SK-MEL-5 (cell line): ENCODE data around the genes GALNT4 and EPYC.

DNA sequence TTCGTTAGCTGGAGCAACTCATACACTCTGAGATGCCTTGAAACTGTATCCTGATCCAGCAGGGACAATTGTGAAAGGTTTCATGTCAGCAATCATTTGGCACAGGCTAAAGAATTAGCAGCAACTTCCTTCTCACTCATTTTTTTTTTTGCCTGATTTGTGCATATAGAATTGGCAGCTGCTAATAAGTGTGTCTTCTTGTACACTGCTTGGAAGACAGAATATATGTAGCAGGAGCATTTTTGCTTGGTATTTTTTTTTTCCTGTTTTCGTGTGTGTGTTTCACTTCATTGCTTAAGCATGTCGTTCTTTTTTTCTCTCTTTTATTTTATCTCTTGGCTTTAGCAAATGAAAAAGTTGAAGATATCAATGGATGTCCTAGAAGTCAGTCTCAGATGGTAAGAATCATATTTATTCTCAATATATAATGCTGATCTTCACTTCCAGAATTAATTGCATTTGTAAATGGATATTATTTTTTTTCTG, 110.1 kb downstream of the NAV3 start:
RAMPAGE:
- cytosol, long total RNA: no peak
- long total RNA: no peak
- nucleus, long total RNA: no peak

DNA sequence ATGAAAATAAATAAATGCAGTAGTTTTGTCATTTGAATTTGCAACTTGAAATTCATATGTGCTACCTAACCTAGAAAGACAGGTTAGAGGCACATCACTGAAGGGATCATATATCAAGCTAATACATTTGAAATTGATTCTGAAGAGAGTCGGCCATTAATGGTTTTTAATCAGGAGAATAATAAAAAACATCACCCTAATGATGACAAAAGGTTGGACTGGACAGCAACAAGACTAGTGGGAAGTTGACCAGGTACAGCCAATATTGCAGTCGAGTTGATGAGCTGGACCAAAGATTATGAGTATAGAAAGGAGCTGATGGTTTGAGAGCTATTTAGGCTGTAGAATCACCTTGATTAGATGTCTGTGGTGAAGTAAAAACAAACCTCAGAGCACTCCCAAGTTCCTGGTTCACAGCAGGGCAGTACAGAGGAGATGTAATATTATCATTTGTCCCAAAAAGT, 286.8 kb downstream of the SYT1 start:
RAMPAGE:
- cytosol, long total RNA: no peak
- long total RNA: no peak
- nucleus, long total RNA: no peak

DNA sequence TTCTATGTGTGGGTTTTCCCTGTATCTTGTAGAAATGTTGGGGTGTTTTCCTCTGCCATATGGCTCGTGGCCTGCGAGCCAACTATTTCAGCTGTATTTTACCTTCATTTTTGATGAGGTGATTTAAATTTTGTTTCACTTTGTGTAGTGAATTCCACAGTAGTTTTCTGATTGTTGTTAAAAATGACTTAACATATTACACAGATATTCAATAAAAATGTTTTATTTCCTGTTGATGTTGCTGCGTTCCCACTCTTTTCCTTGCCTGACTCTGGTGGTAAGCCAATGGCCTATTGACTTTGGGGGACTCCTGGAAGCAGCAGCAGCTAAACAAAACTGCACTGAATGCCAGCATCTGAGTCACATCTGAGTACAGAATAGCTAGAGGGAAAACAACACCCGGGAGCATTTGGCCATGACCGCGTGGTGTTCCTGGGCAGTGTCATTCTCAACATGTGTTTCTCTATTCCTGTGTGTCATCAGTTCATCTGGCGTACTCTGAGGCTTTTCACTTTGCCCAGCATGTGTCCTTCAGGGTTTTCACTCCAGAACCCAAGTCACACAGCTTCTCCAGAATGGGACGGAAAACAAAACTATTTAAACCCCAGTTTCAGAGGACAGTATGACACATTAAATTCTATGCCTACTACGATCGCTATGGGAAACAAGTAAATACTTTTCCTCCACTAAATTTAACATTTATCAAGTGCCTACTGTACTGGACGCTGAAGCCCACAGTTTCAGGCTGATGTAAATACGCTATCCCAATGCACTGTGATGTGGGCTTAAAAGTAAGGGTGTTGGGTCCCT, 238.8 kb downstream of the PAWR start:
RAMPAGE:
- cytosol, long total RNA: no peak
- long total RNA: no peak
- nucleus, long total RNA: no peak

DNA sequence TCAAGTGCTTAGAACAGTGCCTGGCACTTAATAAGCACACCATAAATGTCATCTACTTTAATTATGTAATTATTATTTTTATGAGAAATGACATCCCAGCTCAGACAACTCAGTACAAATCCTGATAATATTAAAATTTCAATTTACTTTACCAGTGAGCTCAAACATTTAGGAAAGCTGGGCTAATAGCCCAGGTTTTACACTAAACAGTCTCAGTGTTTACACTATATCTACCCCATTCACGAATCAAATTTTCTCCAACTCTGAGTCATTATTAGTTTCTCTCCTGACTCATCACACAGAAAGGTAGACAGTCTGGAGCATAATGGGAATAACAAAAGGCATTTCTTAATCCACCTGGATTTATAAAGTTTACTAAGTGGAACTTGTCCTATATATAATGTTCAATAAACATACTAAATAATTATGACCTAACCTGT, 5.7 kb downstream of the PAWR start:
RAMPAGE:
- cytosol, long total RNA: no peak
- long total RNA: no peak
- nucleus, long total RNA: no peak

DNA sequence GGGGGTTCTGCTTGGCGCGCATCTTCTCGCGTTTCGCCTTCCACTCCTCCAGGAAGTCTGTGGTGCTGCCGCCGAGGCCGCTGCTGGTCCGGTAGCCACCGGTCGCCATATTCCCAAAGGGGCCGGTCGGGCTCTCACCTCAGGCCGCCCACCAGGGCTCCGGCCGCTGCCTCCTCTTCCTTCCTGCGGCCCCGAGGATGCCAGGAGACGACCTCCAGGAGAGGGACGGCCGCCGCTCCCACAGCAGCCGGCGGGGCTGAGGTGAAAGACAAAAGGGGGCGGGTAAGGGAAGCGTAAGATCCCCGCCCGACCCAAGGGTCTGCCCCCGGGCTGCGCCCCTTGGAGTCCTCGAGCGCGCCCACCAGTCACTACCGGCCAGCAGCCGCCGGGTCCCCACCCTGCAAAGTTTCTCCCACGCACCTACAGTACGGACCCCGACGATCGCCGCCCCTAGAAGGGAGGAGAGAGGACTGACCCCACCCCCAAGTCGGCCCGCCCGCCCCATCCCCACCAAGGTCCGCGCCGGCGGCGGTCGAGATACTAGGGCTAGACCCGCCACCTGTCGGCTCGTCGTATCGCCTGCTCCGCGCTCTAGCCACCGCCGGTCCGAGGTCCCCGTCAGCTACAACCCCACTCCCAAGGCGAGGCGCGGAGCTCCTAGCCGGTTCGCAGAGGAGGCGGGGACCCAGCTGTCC, 481 bp downstream of the PAWR start:
RAMPAGE:
- cytosol, long total RNA: no peak
- long total RNA: no peak
- nucleus, long total RNA: start-site peak on the minus strand centred at position 434 of the sequence, 70 bp wide, 30 and 18 reads in 2 replicates

GRCh38 chr12:83150531-83150932, 463.8 kb downstream of the TMTC2 start:
RAMPAGE:
- cytosol, long total RNA: no peak
- long total RNA: no peak
- nucleus, long total RNA: no peak

DNA sequence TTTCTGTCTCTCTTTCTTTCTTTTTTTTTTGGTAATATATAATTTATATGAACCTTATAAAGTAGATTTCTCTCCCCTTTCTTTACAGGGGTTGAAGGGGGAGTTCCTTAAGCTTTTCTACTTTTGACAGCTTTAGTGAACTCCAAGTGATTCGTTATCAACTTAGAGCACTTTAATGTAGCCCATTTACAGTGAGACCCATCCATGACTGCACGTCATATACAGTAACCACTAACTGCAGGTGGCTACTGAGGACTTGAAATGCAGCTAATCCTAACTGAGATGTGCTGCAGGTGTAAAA, 528 bp downstream of the LRRIQ1 start:
RAMPAGE:
- cytosol, long total RNA: no peak
- long total RNA: no peak
- nucleus, long total RNA: no peak

RAMPAGE:
- cytosol, long total RNA: no peak
- long total RNA: no peak
- nucleus, long total RNA: no peak
Observed at GRCh38 chr12:87661880-87662339, 367.3 kb downstream of the C12orf50 start.

GRCh38 chr12:88036251-88037159, 1.2 kb downstream of the C12orf29 start:
RAMPAGE:
- cytosol, long total RNA: no peak
- long total RNA: no peak
- nucleus, long total RNA: no peak

DNA sequence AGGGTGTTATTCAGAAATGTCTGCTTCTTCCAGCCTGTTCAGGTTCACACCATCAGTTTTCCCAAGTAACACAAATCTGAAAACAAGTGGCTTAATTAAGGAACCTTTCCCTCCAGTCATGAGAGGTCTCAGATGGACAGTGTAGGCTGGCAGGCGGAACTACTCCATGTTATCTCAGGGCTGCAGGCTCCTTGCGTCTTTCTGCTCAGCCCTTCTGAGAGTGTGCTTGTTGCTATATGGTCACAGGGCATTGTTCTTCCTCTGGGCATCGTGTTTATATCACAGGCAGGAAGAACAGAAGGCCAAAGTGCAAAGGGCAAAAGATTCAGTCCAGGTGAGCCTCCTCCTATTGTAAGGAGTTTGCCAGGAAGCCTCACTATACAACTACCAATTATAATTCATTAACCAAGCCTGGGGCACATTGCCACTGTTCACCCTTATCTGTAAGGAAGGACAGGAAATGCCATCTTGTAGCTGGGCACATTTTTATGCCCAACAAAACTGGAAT, 195.4 kb upstream of the KITLG start:
RAMPAGE:
- cytosol, long total RNA: no peak
- long total RNA: no peak
- nucleus, long total RNA: no peak

RAMPAGE:
- cytosol, long total RNA: no peak
- long total RNA: no peak
- nucleus, long total RNA: no peak
Observed at GRCh38 chr12:89098636-89099270, 253.5 kb downstream of the DUSP6 start.

DNA sequence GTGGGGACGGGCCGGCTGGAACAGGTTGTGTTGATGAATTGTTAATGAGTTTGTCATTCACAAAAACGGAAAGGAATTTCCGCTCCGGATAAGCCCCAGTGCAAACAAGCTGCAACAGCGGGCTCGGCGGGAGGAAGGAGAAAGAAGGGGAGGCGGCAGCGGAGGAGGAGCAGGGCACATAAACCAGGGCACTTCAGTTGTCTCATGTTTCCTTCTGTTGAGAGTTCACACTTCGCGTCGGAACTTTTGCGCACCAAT, 203 bp upstream of the DUSP6 start:
RAMPAGE:
- cytosol, long total RNA: no peak
- long total RNA: no peak
- nucleus, long total RNA: no peak

GRCh38 chr12:89493629-89494080, 30.9 kb downstream of the GALNT4 start:
RAMPAGE:
- cytosol, long total RNA: no peak
- long total RNA: no peak
- nucleus, long total RNA: no peak

DNA sequence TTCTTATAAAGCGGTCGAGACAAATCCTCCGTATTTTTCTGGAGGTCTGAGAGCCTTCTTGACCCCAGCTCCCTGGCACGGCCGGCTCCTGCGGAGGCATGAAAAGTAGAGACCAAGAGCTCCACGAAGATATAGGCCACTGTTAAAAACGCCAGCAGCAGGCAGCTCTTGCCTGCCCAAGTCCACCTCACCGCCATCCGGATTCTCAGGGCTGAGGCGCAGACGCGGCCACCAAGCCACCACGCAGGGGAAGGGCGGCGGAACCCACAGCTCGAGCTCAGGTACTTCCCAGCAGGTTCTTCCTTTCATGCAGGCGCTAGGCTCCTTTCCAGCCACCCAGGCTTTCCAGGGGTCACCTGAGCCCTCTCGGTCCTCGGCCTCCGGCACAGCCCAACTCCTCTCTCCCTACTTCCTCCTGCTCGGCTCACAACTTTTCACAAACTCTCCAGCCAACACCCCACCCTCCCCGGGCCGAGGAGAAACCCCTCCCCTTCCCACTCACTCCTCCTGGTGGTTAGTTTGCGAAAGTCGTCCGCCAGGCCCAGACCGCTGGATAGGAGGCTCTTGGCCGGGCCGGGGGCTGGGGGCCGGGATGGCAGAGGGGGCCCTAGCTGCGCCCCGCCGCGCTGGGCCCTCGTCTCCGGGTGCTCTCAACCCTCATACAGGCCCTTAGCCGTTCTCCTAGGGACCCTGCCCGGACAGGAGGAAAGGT, at the start of gene GALNT4:
GALNT4 (minus strand) TSS at position 444 of the 712 bp plus-strand sequence.
RAMPAGE:
- cytosol, long total RNA: start-site peak on the minus strand centred at position 437 of the sequence, 63 bp wide, 27 and 46 reads in 2 replicates
- long total RNA: no peak
- nucleus, long total RNA: start-site peak on the minus strand centred at position 416 of the sequence, 116 bp wide, 34 and 10 reads in 2 replicates

GRCh38 chr12:89666954-89667734, 41.5 kb downstream of the ATP2B1 start:
RAMPAGE:
- cytosol, long total RNA: no peak
- long total RNA: no peak
- nucleus, long total RNA: no peak

DNA sequence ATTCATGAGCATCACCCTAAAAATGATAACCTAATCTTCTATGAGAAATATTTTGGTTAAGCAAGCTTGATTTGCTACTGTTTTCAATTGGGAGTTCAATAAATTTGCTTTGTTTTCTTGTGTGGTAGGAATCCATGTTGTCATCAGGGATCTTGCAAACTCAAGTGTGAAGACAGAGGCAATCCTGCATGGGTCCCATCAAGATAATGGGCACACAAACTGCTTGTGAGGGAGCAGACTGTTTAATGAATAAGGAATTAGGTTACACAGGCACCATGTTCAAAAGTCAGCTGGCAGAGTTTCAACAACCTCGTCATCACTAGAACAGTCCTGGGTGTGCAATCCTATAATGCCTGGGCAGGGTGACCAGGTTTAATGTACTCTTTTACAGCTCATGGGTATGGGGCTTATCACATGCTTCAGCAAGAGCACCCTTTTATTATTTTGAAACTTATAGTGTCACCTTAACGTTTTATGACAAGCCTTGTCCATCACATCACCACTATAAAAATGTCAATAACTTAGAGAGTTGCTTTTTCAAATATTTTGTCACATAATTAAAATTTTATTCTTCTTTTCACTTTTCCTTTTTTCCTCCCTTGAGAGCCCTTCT, 252.0 kb upstream of the ATP2B1 start:
RAMPAGE:
- cytosol, long total RNA: no peak
- long total RNA: no peak
- nucleus, long total RNA: no peak

GRCh38 chr12:90980028-90980333, 24.8 kb downstream of the EPYC start:
RAMPAGE:
- cytosol, long total RNA: no peak
- long total RNA: no peak
- nucleus, long total RNA: no peak

GRCh38 chr12:91004745-91005364, at the start of gene EPYC:
Gene EPYC, minus strand, starts transcription at chr12:91004972.
RAMPAGE:
- cytosol, long total RNA: no peak
- long total RNA: no peak
- nucleus, long total RNA: no peak

RAMPAGE:
- cytosol, long total RNA: no peak
- long total RNA: no peak
- nucleus, long total RNA: no peak
Observed at GRCh38 chr12:91138284-91138910, 27.1 kb upstream of the LUM start.

GRCh38 chr12:91180447-91180959, 2.1 kb downstream of the DCN start:
RAMPAGE:
- cytosol, long total RNA: no peak
- long total RNA: no peak
- nucleus, long total RNA: no peak